Sigmoid colon (tissue), 4 donors: ENCODE results near the gene ADAMTS9.

- PRO-cap = no peak
- RAMPAGE, long total RNA, 4 experiments = no peak in any of the 4 experiments
These were observed 7.2 kb downstream of the C3orf14 start for GRCh38 chr3:62325991-62326441.

DNA sequence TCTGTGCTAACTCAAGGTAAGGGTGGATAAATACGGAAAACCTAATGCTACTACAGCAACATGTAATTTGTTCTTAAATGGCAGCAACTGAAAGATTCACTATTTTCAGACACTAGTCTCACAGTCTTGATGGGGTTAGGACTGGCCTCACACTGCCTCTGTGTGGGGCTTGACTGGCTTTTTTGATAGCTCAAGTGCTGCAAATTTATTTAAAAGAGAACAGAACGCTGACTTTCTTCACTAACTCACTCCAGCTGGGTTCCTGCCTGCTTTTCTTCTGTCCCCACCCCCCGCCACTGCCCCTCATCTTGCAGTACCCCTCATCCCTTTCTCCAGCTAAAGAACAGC lies 2.0 kb downstream of the CADPS start:
- PRO-cap = no peak
- RAMPAGE, long total RNA, 4 experiments = no peak in any of the 4 experiments

GRCh38 chr3:63146245-63146527 lies 131.9 kb upstream of the SYNPR start:
- PRO-cap = no peak
- RAMPAGE, long total RNA, 4 experiments = no peak in any of the 4 experiments

DNA sequence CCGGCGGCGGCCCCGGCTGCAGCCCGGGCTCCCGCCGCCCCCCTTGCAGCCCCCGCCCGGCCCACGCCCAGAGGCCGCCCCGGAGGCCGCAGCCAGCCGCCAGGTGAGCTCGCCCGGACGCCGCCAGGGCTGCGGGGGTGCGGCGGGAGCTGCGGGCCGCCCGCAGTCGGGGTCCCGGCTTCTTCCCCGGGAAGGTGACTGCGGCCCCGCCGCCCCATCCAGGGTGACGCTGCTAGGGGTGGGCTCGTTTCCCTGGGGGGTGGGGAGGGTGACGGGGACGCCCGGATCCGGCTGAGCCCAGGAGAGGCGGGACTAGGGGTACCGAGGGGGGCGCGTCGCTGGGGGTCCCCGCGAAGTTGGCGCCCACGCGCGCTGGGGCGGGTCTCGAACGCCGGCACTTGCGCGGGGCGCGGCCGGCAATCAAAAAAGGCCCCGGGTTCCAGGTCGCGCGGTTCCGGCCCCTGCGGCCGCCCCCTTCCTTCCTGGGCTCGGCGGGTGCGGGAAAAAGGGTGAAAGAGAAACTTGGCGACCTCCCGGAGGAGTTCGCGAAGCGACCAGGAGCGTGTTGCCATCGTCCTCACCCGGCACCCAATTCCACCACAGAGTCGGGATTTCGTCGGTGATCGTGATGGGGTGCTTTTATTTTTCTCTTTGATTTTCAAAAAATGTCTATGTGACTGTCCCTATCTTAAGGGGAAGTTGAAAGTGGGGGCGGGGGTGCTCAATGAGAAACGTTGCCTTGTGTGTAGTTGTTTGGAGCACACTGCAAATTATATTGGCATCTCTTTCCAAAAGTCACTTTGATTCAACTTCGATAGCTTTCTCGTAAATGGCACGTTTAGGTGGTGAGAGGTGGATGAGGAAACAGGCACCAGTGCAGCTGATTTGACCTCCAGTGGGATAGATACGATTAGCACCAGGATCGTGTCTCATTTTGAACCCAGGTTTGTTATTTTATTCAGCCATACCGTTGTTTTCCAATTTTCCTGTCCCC lies 686 bp downstream of the ATXN7 start:
- PRO-cap = no peak
- RAMPAGE, long total RNA, 4 experiments = start-site peak on the plus strand in 1 of 4 experiments, centred at position 346 of the sequence, 32 reads per replicate; start-site peak on the minus strand in 1 of 4 experiments, centred at position 420 of the sequence, 5 reads per replicate

GRCh38 chr3:63975567-63976169 lies 47.6 kb downstream of the PSMD6 start:
- PRO-cap = no peak
- RAMPAGE, long total RNA, 4 experiments = no peak in any of the 4 experiments

- PRO-cap = no peak
- RAMPAGE, long total RNA, 4 experiments = no peak in any of the 4 experiments
These were observed 42.3 kb downstream of the PSMD6 start for GRCh38 chr3:63980996-63981482.

GRCh38 chr3:64097699-64098222 lies 74.5 kb upstream of the PSMD6 start:
- PRO-cap = no peak
- RAMPAGE, long total RNA, 4 experiments = no peak in any of the 4 experiments

DNA sequence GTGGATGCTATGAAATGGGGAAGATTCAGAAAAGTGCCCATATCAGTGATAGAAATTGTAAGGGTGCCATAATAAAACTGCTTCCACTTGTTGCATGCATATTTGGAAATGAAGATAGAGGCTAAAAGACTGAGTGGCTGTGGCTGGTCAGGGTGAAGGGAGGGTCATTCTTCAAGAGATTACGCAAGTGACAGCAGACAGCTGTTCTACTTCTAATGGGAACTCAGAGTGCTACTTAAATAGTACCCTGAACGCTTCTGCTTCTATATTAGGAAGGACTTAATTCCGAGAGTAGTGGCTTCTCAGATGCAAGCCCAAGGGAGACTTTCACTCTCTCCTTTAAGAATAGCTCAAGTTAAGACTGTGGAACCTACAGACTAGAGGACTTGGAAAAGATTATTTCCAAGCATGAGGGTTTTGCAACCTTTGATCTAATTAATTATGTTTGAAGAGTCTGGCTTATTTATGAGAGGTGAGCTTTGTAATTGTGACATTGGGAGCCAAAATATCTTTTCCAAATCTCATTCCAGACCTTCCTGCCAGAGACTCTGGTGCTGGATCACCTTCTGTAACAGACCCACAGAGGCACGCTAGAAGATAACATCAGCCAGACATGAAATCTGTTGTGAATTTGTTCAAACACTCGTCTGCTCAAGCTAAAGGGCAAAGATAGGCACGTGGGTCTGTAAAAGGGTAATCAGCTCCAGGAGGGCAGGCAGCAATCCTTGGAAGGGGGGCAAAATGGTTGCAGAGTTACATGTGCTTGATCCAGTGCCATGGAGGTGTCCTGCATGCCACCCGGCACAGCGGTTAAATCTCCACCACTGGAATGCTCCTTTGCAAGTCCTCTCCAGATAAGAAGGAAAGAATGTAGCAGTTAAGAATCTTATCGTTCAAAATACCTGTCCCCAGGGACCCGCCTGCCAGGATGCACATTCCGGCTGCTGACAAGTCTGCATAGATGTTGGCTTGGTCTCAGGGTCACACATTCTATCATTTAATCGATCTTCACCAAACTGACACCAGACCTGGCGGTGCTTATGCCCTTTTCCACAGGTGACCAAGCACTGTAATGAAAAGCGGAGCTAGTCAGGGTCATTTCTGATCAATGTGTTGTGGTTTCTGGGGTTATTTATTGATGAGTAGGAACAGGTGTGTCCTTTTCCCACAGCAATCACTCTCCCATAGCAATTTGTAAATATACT lies 75.0 kb downstream of the ADAMTS9 start:
- PRO-cap = no peak
- RAMPAGE, long total RNA, 4 experiments = no peak in any of the 4 experiments

DNA sequence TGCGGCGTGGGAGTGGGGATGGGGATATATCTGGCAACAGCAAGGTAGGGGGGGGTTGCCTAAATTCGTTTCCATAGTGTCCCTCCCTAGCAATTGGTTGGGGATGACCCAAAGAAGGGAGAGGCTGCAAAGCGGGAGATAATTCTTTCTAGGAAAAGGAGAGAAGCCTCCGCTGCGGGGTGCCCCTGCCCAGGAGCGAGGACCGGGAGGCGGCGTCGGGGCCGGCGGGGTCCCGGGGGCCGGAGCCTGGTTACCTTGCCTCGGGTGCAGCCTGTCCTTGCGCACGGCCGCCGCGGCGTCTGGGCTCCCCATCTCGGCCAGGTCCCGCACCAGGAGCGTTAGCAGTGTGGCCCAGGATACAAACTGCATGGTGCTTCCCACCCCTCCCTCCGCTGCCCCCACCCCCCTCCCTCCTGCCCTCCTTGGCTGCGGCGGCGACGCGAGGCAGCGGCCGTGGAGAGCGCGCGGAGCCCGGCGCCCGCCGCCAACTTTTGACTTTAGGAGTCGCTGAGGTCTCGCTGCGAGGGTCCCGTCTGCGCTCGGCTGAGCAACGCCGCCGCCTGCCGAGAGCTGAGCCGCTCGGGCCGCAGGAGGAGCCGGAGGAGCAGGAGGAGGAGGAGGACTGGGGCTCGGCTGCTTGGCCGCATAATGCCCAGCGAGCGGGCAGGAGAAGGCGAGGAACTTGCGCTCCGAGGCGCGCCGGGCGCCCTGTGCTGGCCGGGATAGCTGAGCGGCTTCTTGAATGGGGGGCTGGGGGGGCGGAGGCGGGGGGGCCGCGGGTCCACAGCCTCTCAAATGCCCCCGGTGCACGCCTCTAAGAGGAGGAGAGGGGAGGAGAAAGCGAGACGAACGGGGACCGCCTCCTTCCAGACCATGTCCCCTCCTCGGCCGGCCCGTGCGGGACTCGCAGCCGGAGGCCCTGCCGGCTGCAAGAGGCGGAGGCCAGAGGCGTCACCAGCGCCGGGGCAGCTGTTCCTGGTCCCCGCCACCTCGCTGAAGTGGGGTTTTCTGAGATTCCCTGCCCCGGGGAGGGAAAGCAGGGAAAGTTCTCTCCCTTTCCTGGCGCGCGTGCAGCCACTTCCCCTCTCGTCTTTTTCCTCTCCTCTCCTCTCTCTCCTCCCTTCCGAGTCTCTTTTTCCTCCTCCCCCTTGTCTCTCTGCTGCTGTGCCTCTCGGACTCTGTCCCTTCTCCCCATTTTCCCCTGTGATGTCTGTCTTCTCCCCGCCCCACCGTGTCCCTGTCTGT lies at the start of gene ADAMTS9:
Gene ADAMTS9, minus strand, starts transcription at position 712 of the 1,245 bp plus-strand sequence.
- PRO-cap = unidirectional peak, plus-strand start at position 822 of the sequence; bidirectional peak, plus-strand start at position 903 of the sequence, minus-strand start at position 878 of the sequence
- RAMPAGE, long total RNA, 4 experiments = no peak in any of the 4 experiments

- PRO-cap = no peak
- RAMPAGE, long total RNA, 4 experiments = no peak in any of the 4 experiments
These were observed 125.9 kb upstream of the ADAMTS9 start for GRCh38 chr3:64813524-64814188.

DNA sequence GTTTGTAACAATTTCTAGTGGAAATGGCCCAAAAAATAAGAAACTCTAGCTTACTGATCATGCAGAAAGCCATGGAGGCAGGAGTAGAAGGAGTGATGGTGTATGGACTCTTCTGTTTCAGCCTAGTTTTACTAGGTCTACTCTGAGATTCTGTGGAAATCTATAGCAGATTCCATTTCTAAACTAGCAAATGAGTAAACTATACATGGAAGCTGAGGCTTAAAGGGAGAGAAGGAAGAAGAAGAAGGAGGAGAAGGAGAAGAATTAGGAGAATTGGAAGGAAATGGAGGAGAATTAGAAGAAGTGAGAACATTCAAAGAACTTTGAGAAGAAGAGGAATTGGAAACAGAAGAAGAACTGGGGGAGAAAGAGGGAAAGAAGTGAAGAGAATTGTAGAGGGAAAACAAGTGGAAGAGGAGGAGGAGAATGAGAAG lies 195.6 kb upstream of the ADAMTS9 start:
- PRO-cap = no peak
- RAMPAGE, long total RNA, 4 experiments = no peak in any of the 4 experiments

- PRO-cap = no peak
- RAMPAGE, long total RNA, 4 experiments = no peak in any of the 4 experiments
These were observed 339.5 kb upstream of the ADAMTS9 start for GRCh38 chr3:65027194-65027758.

DNA sequence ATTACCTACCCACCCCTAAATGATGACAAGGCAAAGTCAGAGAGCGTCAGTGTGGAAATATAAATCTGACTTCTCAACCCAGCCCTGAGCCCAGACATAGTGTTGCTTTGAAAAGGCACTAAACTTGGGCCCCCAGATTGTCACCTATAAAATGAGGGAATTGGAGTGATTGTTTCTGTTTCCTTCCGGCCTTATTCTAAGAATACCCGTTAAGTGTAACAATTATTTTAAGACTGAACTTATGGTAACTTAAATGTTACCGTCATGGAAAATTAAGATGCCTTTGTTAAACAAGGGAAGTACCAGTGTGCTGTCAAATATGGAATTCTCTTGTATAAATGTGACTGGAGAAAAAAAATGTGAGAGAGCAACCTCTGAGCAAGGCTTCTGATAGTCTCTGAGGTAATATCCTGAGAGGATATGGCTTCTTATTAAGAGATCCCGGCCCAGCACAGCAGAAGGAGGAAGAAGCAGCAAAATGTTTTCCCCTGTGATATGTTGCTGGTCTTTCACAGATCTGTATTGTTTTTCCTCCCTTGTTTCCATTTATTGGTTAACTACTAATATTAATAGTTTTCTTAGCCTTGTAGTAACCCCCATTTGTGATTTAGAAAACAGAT lies 480.7 kb upstream of the ADAMTS9 start:
- PRO-cap = no peak
- RAMPAGE, long total RNA, 4 experiments = no peak in any of the 4 experiments

GRCh38 chr3:65265504-65265913 lies 577.7 kb upstream of the ADAMTS9 start:
- PRO-cap = no peak
- RAMPAGE, long total RNA, 4 experiments = no peak in any of the 4 experiments

DNA sequence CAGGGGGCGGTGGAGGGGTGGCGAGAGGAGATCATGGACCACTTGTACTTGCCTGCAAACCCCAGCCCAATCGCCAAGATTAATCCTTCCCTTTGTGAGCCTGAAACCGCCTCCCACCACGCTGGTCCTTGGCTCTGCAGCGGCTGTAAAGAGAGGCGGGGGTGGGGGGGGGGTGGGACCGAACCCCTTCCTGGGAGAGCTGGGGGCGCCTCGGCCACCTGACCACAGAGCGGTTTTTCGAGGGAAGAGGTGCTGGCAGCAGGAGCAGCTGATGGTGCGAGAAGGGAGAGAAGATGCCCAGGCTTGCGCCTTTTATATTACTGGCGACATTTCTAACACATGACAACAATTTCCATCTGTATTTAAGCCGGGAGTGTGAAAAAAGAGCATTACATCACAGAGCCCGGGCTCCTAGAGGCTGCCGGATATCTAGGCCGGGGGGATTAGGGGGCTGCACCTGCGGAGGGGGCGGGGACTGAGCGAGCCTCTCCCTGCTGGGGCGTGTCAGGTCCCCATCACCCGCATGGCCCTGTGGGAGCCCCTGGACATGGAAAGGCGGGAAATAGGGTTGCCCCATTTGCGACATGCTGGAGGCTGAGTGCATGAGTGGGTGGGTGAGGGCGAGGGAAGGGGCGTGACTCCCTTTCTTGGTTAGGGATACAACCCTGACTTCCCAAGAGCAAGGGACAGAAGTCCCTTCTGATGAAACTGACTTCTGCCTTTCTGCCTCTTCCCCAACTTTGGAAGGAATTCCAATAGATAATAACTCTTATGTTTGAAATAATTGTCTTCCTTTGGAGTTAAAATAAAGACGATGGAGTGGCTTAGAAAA lies 440.7 kb downstream of the MAGI1 start:
- PRO-cap = no peak
- RAMPAGE, long total RNA, 4 experiments = no peak in any of the 4 experiments

GRCh38 chr3:65625364-65625867 lies 413.3 kb downstream of the MAGI1 start:
- PRO-cap = no peak
- RAMPAGE, long total RNA, 4 experiments = no peak in any of the 4 experiments

DNA sequence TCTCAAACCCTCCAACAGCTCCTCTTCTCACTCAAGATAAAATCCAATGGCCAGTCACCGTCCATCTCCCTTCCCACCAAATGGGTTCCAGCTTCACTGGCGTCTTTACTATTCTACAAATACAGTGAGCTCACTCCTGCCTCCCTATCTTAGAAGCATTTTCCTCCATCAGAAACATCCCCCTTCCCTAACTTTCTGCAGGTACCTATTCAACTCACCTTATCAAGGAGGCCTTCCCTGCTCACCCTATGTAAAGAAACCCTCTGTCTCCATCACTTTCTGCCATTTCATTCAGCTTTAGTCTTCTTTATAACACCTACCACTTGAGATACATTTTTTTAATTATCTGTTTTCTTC lies 342.7 kb downstream of the MAGI1 start:
- PRO-cap = no peak
- RAMPAGE, long total RNA, 4 experiments = no peak in any of the 4 experiments

DNA sequence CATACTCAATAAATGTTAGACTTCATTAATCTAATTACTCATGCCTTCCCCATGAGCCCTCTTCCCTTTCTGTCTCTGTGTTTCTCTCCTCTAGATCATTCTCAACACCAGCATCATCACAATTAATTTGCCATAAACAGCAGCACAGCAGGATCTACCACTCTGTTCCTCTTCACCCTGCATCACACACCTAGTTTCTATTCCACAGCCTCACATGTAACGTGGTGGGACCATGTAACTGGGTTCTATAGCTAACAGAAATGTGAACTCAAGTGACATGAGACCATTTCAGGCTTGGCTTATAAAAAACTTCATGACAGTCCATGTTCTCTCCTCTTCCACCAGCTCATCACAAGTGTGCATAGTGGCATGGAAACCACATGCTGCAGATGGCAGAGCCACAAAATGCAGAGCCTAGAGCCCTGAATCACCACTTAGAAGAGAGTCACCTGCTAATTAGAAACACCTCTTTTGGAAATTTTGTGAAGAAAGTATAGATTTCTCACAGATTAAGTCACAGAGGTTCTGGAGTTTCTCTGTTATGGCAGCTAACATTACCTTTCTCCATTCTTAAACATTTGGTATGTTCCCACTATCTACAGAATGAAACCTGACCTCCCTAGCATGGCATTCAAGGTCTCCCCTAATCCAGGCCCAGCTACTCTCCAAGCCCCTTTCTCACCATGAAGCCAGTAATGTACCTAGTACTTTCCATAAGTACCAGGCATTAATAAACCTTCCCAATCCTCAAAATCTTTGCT lies 176.2 kb downstream of the MAGI1 start:
- PRO-cap = no peak
- RAMPAGE, long total RNA, 4 experiments = start-site peak on the minus strand in 1 of 4 experiments, centred at position 479 of the sequence, 5 reads per replicate

- PRO-cap = no peak
- RAMPAGE, long total RNA, 4 experiments = no peak in any of the 4 experiments
These were observed 155.1 kb downstream of the MAGI1 start for GRCh38 chr3:65883518-65884165.

DNA sequence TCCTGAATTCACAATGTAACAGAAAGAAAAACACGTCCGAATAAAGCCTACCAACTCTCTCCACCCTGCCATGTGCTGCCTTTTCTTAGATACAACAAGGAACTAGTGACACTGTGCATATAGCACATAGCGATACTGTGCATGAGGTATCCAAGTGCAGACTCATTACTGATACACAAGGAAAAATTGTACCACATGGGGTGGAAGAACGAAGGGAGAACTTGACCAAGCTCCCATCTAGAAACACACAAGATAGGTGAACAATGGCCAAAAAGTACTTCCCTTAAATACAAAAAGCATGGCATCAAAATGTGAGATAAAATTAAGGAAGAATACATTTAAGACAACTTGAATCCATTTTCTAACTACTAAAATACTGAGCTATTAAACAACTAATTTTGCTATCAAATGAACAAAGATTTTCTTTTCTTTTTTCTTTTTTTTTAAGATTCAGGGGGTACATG lies 154.5 kb downstream of the MAGI1 start:
- PRO-cap = no peak
- RAMPAGE, long total RNA, 4 experiments = no peak in any of the 4 experiments